Left colon (tissue), 1 donor: ENCODE data around the genes TYW5 and KCTD18.

DNA sequence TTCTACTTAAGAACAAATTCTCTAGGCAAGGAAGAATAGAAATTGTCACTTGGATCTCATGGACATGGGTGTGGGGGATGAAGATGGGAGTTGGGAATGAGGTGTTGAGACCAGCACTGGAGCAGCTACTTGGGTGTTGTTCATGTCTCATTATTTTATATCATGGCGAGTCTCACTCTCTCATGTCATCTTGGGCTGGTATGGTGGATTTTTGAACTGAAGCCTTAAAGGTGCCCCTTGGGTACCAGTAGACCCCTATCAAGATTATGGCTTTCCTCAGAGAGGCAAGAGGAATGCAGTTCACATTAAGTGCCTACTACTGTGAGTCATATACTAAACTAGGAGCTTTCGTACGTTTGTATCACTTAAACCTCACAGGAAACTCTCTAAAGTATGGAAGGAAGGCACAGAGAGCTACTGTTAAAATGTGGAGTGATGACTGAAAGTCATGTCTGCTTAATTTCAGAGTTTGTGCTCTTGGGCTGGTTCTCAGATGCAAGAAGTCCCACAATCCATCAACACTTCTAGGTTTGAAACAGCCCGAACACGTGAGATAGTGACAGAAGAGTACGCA lies 4.6 kb downstream of the PLCL1 start:
- PRO-cap = no peak

DNA sequence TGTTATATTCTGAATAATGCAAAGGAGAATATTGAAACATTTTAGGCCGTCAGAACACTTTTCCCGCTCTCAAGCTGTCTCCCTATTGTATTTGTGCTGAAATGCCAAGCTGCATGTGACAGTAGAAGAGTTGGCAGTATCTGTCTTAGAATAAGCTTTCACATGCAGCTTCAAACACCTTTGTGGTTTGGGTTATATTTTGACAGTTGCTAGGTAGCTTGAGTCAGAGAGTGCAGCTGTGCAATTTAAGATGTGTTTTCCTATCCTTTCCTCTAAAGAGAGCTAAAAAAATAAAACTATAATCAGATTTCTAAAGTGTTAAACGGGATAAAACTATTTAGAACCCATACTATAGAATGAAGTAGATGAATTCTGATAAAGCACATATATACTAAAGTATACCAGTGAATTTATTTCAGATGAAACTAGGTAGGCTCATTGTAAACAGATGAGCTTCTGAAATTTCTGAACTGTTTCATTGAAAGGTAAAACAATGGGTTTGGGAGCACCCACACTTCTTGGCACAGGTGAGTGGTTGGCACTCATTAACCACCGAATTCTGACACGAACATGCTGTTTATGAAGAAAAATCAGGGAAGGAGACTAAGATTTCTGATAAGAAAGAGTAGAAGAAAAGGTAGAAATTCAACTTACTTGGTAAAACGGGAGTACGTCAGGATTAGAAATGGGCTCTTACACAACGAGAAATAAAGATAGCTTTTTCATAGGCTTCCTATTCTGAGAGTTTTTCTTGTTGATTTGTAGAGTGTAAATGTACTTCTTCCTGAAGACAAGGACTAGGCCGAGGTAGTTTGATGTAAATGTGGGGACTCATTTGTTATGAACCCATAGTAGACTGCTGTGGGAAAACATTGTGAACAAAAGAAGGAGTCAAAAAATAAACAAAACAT lies 43.6 kb downstream of the PLCL1 start:
- PRO-cap = no peak

GRCh38 chr2:197928977-197929811 lies 124.8 kb downstream of the PLCL1 start:
- PRO-cap = no peak

DNA sequence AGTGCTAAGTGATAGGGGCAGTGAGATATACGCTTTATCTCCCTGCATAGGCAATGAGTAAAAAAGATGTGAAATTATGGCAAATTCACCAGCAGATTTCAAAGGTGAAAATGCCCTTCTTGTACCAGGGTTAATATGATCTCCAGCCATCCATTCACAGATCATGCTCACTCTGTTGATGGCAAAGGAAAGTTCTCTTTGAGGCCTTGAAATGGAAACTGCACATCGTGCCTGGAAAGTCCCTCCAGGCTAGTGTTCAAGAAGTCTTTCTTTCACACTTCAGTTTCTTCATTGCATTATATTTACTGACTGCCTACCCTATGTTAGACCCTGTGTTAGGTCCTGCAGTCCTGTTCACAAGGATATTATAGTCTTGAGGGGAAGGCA lies 200.8 kb downstream of the PLCL1 start:
- PRO-cap = no peak

DNA sequence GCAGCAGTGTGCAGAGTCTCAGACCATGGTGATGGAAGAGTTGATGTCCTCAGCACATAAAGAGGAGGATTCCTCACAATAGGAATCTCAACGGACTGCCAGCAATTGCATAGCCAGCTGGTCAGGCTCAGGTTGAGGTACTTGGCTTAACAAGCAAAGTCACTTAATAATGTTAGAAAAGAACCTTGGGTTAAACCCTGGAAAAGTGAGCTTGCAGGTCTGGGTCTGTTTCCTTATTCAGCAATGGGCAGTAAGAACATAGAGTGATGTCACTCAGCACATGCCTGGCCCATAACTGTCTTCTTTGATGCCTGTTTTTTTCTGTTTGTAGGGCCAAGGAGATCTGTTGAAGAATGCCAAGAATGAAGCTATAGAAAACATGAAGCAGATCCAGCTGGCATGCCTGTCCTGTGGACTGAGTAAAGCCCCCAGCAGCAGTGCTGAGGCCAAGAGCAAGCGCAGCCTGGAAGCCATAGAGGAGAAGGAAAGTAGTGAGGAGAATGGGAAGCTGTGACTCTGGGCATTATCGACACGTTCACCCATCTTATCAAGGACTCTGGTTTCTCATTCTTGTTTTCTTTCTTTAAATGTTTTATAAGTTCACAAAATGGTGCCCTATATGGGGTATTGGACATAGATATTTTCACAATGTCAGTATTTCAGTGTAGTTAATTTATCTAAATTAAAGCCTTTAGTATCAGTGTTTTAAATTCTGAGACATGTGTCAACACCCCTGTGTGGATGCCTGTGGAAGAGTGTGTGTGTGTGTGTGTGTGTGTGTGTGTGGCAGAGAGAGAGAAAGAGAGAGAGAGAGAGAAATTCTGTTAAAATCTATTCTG lies 342.3 kb downstream of the PLCL1 start:
- PRO-cap = no peak

- PRO-cap = no peak
Observed at GRCh38 chr2:198555018-198555513, 750.7 kb downstream of the PLCL1 start.

DNA sequence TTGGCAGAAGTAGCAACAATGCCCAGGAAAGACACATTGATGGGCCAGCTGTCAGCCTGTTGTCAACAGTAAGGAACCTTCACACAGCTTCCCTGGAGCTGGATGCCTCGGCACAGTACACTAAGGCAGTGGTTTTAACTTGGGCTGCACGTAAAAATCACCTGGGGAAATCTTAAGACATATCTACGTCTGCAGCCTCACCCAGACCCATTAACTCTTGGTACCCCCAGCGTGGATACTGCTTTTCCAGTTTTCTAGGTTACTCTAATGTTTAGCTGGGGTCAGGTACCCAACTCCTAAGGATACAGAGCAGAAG lies 679.8 kb downstream of the SATB2 start:
- PRO-cap = no peak

GRCh38 chr2:199431888-199432293 lies 25.8 kb downstream of the SATB2 start:
- PRO-cap = no peak

DNA sequence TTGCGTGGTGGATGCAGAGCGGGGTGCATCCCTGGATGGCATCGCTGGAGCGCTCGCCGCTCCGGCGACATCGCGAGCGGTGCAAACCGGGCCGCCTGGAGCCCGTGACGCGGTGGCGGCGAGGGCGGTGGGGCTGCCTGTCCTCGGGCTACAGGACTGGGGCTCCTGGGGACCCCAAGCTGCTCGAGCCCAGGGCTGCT lies 1.2 kb upstream of the SATB2 start:
- PRO-cap = no peak

DNA sequence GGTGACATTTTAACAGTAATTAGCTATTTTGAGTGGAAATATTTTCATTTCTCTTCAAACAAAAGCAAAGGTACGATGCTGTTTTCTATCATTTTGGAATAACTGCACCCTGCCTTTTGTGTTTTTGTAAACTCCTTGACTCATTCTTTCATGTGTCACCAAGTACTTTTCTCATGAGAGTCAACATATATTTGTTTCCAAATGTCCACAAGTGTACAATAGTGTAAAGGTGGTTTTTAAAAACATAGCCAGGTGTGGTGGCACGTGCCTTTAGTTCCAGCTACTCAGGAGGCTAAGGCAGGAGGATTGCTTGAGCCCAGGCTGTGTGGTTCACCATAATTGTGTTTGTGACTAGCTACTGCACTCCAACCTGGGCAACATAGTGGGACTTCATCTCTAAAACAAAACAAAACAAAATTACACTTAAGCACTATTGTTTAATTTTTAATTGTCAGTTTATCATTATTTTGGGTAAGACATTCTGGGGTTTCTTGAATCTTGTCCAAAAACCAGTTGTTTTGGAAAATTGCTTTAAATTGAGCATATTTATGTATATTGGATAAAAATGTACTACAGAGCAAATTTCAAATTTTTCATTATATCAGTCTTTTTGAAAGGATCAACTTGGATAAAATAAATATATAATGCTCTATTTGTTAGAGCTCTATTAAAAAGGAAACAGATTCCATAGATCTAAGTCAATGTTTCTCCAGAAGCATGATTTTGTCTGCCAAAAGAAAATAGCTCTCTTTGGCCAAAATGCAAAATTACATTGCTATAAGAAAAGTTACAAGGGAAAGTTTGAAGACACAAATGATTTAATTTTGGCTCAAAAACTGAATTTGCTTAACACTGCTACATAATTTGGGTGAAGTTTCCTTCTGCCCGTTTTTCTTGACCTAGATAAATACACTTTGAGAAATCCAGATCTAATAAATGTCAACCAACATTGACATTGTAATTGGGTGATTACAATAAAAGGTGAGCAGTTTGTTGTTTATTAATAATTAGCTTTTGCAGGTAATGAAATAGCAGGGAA lies 15.5 kb downstream of the C2orf69 start:
- PRO-cap = no peak

GRCh38 chr2:199954921-199955905 lies at the start of gene TYW5:
TSS of gene TYW5 (minus strand) at chr2:199955491.
- PRO-cap = bidirectional peak, plus-strand start at chr2:199955252, minus-strand start at chr2:199955164; bidirectional peak, plus-strand start at chr2:199955589, minus-strand start at chr2:199955492; bidirectional peak, plus-strand start at chr2:199955783, minus-strand start at chr2:199955731

GRCh38 chr2:200306972-200308012 lies 799 bp downstream of the SPATS2L start:
- PRO-cap = bidirectional peak, plus-strand start at chr2:200307149, minus-strand start at chr2:200307077; bidirectional peak, plus-strand start at chr2:200307246, minus-strand start at chr2:200307256; bidirectional peak, plus-strand start at chr2:200307694, minus-strand start at chr2:200307662

GRCh38 chr2:200477534-200478496 lies 32.1 kb downstream of the KCTD18 start:
- PRO-cap = no peak

GRCh38 chr2:200509569-200510384 lies at the start of gene KCTD18:
TSS of gene KCTD18 (minus strand) at chr2:200510068.
- PRO-cap = bidirectional peak, plus-strand start at chr2:200510235, minus-strand start at chr2:200510068

- PRO-cap = no peak
Observed at GRCh38 chr2:200679220-200679560, 93.4 kb downstream of the AOX1 start.

GRCh38 chr2:200742378-200742807 lies 69.3 kb upstream of the BZW1 start:
- PRO-cap = no peak

DNA sequence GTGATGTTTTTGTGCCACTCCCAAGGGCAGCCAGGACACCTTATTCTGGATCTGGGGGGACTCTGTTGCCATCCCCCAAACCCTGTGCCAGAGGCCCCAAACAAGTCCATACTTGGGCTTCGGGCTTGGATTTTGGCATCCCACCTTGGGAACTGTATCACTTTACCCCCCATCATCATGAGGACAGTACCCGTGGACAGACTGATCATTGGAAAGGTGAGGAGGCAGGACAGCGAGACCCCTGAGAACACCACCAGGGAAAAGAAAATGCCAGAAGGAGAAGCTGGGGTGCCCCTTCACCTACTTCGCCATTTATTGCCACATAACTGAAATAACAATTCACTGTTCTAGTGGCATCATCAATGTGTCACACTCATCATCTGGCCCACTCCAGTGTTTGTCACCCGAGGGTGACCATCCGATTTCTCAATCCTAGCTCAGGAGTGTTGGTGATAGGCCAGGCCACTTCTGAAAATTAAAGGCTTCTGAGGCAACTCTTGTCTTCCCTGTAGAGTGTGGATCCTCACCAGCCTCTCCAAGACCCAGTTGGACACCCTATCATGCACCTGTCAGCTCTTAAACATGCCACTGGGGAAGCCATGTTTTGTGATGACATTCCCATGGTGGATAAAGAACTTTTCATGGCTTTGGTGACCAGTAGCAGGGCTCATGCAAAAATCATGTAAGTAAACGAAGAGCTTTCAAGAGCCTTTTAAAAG lies 63.0 kb upstream of the BZW1 start:
- PRO-cap = no peak

DNA sequence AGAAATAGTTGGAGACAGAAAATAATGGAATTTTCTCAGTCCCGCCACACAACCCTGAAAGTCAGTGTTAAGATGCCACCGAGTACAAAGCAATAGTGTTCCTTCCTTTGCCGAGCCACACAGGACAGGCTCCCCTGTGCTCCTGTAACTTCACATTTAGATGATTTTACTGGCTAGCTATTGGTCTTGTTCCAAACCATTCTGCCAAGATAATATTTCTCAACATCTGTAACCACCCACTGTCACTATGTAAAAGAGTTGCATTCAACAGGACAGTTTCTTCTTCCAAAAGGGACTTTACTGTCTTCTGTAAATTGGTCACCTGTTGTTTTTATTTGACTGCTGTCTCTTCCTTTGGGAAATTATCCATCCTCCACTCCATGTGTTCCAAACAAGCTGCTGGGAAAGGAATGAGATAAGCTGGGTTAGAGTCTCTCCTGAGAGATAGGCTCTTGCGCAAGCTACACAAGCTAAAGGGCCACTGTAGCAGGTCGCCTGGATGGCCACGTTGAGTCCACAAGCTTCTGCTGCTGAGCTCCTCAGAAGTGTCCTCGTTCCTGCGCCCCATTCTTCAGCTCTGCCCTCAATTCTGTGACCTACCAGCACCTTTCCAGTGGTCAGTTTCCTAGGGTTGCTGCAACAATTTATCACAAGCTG lies 14.4 kb upstream of the BZW1 start:
- PRO-cap = no peak

GRCh38 chr2:200829057-200829721 lies 17.5 kb downstream of the BZW1 start:
- PRO-cap = no peak

- PRO-cap = no peak
Observed at GRCh38 chr2:200853379-200853607, 11.2 kb downstream of the CLK1 start.